Tibial artery (tissue), 1 donor: ENCODE data around the genes TESMIN and MRGPRD.

DNA sequence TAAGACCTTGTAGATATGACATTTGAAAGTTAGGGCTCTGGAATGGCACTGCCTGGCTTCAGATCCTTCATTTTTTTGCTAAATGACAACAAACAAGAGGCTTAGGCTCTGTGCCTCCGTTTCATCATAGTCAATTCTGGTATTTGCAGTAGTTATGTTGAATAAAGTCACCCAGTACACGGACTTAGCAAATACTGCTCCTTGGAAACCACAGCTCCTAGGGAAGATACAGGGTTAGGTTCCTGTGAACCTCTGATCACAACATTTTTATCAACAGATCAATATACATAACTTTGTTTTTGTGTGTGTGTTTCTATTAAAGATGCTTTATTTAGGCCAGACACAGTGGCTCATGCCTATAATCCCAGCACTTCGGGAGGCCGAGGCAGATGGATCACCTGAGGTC is 3.0 kb upstream of the C11orf24 start:
- PRO-cap: no peak

GRCh38 chr11:68353940-68354981 is 41.9 kb downstream of the LRP5 start:
- PRO-cap: unidirectional peak, minus-strand start at chr11:68354183; unidirectional peak, minus-strand start at chr11:68354297

DNA sequence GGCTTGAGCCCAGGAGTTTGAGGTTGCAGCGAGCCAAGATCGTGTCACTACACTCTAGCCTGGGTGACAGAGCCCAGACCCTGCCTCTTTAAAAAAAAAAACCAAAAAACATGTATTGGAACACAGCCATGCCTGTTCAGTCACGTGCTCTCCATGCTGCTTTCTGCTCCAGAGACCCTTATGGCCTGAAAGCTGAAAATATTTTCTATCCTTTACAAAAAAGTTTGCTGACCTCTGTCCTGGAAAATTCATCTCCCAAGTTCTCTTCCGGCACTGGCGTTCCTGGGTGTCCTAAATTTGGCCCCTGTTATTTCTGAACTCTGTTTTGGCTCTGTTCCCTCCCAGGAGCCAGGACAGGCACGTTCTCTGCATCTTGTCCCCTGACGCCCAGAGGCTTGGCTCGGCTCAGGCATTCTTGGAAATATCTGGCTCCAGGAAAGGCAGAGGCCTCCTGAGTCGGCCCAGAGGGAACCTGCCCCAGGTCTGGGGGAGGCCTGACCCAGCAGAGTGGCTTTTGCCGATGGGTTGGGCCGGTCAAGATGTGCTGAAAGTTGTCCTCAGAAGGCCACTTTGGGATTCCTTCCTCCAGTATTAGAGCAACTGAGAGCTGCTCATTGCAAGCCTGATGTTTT is 61.2 kb upstream of the PPP6R3 start:
- PRO-cap: no peak

DNA sequence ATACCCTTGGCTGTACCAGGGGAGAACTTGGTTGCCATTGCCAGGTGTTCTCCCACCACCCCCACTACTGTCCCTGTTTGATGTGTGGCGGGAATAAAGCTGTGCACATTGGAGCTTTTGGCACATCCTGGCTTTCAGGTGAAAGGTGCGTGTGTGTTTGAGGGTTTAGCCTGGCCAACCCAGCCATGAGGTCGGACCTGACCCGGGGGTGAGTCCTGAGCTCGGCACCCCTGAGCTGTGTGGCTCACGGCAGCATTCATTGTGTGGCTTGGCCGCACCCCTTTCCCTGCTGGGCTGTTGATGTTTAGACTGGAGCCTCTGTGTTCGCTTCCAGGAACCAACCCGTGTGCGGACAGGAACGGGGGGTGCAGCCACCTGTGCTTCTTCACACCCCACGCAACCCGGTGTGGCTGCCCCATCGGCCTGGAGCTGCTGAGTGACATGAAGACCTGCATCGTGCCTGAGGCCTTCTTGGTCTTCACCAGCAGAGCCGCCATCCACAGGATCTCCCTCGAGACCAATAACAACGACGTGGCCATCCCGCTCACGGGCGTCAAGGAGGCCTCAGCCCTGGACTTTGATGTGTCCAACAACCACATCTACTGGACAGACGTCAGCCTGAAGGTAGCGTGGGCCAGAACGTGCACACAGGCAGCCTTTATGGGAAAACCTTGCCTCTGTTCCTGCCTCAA is 54.2 kb upstream of the PPP6R3 start:
- PRO-cap: no peak

GRCh38 chr11:68460882-68461967 is 673 bp downstream of the PPP6R3 start:
- PRO-cap: unidirectional peak, minus-strand start at chr11:68461479

DNA sequence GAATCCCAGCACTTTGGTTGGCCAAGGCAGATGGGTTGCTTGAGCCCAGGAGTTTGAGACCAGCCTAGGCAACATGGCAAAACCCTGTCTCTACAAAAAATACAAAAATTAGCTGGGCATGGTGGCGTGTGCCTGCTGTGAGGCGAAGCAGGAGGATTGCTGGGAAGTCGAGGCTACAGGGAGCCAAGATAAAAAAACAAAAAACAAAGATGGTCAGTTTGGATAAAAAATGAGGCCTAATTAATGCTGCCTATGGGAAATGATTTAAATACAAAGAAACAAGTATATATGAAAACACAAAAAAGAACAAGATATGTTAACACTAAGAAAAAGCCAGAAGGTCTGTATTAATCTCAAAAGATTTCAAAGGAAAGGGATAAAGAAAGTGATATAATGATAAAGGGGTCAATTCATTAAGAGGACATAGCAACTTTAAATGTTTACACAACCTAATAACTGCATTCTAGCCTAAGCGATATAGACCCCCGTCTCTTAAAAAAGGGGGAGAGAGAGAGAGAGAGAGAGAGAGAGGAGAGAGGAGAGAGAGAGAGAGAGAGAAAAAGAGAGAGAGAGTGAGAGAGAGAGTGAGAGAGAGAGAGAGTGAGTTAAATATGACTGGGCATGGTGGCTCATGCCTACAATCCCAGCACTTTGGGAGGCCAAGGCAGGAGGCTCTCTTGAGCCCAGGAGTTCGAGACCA is 90.4 kb upstream of the GAL start:
- PRO-cap: no peak

DNA sequence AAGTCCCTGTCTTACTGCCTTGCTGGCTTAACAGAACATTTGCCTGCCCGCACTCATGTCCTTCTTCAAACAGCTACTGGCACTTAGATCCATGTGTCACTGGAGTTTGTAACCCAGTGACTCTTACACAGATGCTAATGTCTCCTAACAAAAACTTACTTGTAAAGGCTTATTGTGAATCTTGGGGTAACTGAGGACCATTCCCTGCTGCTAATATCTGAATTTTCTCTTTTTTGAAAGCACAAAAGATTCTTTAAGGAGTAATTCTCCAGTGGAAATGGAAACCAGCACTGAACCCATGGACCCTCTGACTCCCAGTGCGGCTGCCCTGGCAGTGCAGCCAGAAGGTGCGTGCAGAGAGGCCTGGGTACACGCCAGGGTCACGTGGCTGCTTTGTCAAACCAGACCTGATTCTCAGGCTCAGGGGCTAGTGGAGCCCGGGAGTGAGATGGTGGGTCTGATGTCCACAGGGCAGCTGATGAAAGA is 82.7 kb upstream of the GAL start:
- PRO-cap: no peak

DNA sequence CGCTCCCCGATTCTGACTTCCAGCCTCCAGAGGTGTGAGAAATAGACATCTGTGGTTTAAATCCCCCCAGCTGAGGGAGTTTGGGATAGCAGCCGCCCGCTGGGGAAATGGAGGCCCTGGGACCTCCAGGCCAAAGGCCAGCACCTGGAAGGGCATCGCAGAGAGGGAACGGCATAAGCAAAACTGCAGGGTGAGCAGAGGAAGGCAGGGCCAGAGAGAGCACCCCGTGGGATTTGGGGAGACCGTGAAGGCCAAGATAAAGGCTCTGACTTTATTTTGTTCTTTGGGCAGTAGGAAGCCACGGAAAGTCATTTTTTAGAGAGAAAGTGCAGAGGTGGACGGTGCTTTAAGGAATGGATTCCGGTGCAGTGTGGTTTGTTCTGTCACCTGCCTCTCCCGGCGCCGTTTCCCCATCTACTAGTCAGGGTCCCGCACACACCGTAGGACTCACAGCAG is 23.8 kb upstream of the GAL start:
- PRO-cap: no peak

- PRO-cap: unidirectional peak, minus-strand start at chr11:68751520
These were observed at the start of gene TESMIN for GRCh38 chr11:68750846-68751898. Gene TESMIN, minus strand, starts transcription at chr11:68751520.

DNA sequence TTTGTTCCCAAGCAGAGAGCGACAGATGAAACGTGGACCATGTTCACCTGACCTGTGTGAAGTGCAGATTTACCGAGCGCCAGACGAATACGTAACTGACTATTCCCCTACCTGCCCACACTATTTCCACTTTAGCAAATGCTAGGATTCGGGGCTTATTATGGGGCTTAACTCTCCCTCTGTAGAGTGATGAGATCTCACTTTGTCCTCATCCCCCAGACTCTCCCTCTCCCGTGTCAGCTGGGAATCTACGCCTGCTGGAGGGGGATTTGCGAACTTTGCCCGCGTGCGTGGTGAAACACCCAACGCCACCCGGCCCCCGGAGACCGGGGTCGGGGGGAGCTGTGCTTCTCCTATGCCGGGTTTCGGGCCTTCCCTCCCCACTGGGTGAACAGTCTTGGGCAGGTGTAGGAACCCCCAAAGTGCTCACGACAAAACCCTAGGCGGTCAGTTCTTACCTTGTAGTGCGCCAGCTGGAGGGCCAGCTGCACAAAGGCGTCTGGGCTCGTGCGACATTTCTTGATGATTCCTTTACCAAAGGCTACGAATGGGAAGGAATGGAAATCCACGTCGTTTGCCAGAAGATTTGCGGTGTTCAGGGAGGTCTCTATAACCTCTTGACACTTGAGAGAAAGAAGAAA is 21.6 kb upstream of the TESMIN start:
- PRO-cap: no peak

DNA sequence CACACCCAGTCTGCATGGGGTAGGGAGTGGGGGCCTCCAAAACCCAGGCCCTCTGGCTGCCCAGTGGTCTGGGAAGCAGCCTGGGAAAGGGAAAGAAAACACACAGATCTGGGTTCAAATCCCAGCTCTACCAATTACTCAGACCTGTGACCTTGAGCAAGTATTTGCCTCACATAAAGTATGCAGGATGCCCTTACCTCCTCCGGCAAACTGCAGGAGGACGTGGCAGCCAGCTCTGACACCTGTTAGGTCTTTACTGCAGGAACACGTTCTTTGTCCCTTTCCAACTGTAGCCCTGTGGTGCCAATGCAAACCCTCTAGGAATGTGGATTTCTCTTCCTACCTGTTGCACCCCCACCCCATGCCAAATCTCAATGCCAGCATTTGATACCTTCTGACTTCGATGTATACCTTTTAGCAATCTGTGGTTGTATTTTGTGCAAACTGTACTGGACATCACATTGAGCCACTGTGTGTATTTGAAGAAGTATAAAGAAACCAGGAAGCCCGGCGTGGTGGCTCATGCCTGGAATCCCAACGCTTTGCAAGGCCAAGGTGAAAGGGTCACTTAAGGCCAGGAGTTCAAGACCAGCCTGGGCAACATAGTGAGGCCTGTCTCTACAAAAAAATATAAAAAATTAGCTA is 5.9 kb downstream of the CPT1A start:
- PRO-cap: no peak

- PRO-cap: unidirectional peak, minus-strand start at chr11:68855632
These were observed 13.7 kb upstream of the CPT1A start for GRCh38 chr11:68855091-68856089.

GRCh38 chr11:68974190-68974583 is 6.6 kb downstream of the MRGPRD start:
- PRO-cap: no peak

- PRO-cap: no peak
These were observed at the start of gene MRGPRD for GRCh38 chr11:68980865-68981332. Gene MRGPRD, minus strand, starts transcription at chr11:68980986.

DNA sequence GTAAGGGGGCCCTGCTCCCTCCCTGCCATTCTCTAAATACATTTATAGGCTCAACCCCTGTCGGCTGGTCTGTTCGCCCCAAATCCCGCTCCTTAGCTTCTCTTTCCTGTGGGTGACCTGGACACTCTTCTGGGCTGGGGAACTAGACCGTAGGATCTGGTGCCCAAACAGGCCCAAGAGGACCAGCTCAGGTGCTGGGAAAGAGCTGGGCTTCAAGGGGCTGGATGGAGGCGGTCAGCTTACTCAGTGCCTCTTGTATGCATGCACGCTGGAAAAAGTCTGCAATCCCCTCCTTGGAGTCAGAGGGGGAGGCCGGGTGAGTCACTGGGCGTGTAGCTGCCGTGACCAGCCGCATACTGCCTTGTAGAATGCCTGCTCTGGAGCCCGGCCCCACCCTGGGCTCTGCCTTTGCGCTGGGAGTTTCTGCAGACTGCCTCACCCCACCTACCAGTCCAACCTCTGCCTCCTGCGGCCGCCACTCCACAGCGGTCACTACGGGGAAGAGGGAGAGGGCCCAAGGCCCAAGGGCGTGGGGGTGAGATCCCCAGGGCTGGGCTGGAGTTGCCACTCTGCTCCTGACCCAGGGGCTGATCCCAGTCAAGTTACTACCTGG is 4.3 kb downstream of the MRGPRF start:
- PRO-cap: bidirectional peak, plus-strand start at position 450 of the sequence, minus-strand start at position 259 of the sequence

GRCh38 chr11:69088661-69089968 is 40.4 kb downstream of the TPCN2 start:
- PRO-cap: no peak

DNA sequence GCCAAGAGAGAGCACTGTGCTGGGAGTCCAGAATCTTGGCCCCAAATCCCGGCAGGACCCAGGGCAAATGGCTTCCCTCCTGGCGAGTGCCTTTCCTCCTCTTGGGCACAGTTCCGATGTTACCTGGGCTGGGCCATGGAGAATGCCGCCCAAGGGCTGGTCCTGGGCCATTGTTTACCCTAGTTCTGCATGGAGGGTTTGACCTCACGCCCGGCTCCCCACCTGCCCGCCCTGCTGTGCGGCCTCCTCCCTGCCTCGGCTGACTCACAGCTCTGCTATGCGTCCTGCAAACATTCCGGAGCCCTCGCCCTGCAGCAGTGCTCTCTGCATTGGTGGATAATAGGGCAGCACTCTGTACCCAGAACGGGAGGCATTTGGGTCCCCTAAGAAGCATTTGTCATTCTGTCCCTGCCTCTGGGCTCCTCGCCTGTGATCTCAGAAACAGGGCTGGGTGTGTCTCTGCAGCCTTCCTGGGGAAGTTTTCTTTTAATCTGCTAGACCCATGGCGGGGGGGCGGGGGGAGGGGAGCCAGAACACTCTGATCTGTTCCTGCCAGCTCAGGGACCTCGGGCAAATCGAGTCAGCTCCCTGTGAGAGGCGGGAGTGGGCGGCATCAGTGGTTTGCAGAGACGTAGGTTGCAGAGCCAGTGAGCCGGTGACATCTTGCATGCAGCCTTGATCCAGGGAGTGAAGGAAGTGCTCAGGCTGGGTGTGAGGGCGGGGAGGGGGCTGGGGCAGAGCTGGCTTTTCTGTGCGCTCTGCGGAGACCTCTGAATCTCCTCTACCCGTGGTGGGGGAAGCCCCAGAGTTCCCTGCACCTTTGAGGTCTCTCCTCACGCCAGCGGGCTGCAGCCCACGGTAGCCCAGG is 32.9 kb upstream of the SMIM38 start:
- PRO-cap: no peak

DNA sequence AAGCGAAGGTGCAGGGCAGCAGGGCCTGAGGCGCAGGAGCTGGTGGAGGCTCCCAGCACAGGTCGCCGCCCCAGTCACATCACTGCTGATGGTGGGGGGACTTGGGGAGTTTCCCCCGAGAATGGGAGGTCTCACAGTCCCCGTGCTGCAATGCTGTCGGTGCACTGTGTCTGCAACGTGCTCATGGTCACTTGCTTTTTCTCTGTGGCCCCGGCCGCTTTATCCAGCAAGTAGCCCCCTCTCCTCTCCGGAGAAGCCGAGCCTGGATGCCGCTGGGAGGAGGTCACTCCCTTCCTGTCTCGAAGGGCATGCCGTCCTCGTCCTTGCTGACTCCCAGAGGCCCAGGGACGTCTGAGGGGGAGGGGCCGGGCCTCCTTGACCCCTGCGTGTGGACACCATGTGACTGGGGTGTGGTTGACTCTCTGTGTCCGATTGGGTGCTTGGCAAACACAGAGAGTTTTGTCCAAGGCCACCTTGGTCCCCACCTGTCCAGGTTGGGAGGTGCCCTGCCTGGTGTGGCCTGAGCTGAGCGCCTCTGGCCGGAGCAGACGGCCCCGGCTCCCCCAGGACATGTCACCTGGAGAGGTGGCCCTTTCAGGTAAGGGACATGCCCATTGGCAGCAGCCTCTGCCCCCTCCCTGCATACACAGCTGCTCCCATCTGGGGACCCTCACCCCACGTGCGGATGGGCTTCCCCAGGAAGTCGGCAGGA is 489 bp upstream of the SMIM38 start:
- PRO-cap: no peak

GRCh38 chr11:69290777-69291489 is 3.0 kb upstream of the MYEOV start:
- PRO-cap: no peak

- PRO-cap: no peak
These were observed 1.5 kb downstream of the MYEOV start for GRCh38 chr11:69295144-69296067.